Metastatic Liver Carcinoma in the Adrenal Gland (tissue), 2 donors: ENCODE results near the genes DLG3, CXorf65, NONO and TAF1.

DNA sequence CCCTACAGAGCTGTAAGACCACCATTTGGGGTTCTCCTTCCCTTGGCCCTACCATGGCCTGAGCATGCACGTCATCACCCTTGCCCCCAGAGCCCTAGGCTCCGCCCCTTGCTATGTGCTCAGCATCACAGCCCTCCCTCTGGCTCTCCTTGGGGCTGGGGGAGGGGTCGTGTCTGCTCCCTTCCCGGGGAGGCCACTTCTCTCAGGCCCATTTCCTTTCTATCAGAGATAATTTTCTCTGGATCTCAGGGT lies 55.8 kb downstream of the STARD8 start:
- PRO-cap, 2 experiments = no peak in any of the 2 experiments

DNA sequence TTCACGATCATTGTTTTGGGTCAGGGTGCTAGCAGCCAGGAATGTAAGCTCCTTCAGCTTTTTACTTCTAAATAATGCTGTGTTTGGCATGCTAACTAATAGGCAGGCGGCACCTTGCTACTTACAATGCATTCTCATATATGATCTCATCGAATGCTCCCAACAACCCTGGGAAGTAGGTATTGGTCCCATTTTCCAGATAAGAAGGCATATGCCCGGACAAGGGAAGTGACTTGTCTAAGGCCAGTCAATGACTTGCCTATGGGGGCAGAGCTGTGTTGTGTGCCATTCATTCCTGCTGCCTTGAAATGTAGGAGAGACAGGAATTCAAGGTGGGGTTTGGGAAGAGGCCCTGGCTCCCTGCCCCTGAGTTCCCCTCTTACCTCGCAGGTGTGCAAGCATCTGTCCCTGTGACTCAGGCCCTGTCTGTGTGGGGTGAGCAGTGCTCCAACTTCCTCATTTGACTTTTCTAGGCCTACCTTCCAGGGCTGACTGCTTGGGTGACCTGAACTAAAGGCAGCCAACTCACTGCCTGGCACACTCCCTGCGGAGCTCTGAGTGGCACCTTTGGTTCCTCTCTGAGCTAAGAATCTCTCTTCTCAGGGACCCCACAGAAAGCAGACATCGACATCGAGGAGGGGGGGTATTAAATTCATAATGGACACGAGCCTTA lies 5.0 kb downstream of the EFNB1 start:
- PRO-cap, 2 experiments = no peak in any of the 2 experiments

DNA sequence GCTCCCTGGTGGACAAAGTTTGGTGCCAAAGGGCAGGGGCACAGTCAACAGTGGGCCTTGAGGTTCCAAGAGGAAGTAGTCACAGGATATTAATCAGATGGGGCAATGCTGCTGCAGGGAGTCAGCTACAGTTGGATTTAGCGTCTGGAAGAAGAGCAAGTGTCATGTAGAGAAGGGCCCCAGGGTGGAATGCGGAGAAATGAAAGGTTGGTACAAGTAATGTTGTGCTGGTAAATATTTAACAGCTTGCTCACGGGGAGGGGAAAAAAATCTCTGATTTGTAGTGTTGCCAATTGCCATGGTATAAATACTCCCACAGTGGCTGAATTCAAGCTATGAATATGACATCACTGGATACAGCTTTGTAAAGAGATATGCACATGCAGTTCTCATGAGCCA lies 139.3 kb downstream of the PJA1 start:
- PRO-cap, 2 experiments = no peak in any of the 2 experiments

DNA sequence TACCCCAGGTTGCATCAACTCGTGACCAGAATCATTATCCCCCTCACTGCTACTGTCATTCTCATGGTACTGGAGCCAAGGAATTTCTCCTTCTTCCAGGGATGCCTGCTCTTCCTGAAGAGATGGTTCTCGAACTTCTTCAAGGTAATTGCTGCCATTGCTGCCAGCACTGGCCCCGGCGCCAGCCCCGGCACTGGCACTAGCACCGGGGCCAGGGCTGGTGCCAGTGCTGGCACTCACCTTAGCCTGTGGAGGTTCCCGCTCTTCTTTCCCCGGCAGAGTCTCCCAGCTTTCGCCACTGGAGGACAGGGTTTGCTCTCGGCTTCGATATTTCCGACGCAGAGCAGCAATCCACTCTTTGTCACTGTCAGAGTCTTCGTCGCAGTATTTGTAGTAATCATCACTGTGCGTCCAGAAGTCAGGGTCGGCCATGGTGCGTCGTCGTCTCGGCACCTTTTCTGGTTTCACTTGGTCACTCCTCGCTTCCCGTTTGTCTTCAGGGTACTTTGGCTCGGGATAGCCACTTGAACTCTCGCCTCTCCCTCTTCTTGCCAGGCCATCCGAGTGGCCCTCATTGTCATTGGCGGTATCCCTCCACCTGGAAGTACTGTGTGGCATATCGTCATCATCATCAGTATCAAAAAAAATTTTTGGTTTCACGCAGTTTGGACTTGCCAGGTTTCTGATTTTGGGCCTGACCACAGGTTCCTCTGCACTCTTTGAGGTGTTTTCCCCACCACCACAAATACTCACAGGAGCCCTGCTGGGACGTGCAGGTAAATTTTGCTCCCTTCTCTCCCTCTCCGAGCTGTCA lies 3.3 kb downstream of the PJA1 start:
- PRO-cap, 2 experiments = no peak in any of the 2 experiments

GRCh38 chrX:69189857-69190490 lies 24.7 kb upstream of the PJA1 start:
- PRO-cap, 2 experiments = no peak in any of the 2 experiments

- PRO-cap, 2 experiments = no peak in any of the 2 experiments
Measured at GRCh38 chrX:69262191-69262414, 96.8 kb upstream of the PJA1 start.

DNA sequence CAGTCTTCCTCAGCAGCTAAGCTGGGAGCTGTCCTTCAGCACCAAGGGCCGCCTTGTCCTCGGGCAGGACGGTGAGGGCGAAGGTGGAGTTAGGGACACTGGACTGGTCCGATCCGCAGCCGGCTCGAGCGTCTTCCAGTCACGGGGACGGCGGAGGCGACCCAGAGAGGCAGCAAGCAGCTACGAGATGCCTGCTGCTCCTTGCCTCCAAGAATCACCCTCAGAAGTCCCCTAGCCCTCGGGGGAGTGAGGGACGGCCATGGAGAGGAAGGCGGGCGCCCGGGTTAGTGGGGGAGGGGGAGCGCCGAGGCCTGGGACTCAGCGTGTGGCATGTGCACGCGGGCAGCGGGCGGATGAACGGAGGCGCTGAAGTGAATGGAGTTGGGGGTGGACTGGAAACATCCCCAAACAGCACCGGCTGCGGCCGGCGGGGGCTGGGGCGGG lies 264 bp upstream of the NALF2 start:
- PRO-cap, 2 experiments = no peak in any of the 2 experiments

GRCh38 chrX:69506329-69506741 lies 2.2 kb downstream of the NALF2 start:
- PRO-cap, 2 experiments = no peak in any of the 2 experiments

- PRO-cap, 2 experiments = peak in 1 of 2 experiments; most common plus-strand start chrX:70435458 (in 1); most common minus-strand start chrX:70435214 (in 1)
Measured at GRCh38 chrX:70434979-70435611, 9.5 kb upstream of the DLG3 start.

GRCh38 chrX:70444632-70445105 lies at the start of gene DLG3:
DLG3 (plus strand) TSS chrX:70444835.
- PRO-cap, 2 experiments = no peak in any of the 2 experiments

- PRO-cap, 2 experiments = no peak in any of the 2 experiments
Measured at GRCh38 chrX:70999872-71000484, 68.2 kb downstream of the SNX12 start.

GRCh38 chrX:71020146-71020711 lies 47.9 kb downstream of the SNX12 start:
- PRO-cap, 2 experiments = no peak in any of the 2 experiments

DNA sequence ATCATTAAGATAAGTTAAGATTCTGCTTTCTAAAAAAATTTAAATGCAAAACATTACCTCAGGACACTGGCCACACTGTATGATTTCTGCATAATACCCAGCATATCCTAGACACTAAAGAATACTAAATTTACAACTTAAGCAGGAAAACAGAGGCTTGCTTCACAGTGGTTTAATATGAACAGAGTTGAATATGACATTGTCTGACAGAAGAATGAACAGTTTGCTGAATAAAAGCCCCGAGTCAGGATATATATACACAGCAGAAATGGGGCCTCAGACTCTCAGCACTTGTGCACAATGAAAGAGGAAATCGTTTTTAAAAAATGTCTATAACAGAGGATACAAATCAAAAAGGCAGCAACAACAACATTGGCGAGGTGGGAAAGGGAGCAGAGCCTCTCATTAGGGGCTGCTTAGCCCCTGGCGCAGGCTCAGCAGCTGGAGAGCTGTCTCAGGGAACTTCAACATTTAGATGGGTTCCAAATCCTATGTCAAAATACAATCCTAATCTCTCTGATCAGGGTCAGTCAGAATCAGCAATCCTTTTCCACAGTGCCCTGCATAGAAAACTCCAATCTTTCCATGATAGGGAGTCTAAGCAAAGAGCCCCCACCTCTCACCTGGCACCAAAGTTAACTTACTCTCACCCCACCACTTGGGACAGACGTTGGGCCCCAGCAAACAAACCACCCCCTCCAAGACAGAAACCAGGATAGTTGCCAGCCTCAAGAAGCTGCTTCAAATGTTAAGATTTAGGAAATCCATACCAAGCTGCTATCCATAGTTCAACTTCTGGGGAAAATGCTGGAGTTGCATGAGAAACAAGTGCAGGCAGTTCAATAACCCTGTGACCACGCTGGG lies 8.8 kb downstream of the SNX12 start:
- PRO-cap, 2 experiments = no peak in any of the 2 experiments

DNA sequence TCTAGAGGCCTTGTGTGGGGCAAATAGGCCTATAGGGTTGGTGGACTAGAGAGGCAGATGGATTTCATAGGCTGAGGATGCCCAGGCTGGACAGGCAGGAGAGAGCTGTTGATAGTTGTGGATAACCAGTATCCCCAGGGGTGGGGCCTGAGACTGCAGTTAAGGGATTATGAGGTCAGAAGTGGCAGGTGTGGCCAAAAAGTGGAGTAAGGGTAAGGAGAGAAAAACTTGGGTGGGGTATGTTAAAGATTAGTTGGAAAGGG lies at the start of gene CXorf65:
TSS of gene CXorf65 (minus strand) at position 123 of the 263 bp plus-strand sequence.
- PRO-cap, 2 experiments = no peak in any of the 2 experiments

- PRO-cap, 2 experiments = no peak in any of the 2 experiments
Measured at GRCh38 chrX:71183271-71183754, 38.7 kb downstream of the NLGN3 start.

DNA sequence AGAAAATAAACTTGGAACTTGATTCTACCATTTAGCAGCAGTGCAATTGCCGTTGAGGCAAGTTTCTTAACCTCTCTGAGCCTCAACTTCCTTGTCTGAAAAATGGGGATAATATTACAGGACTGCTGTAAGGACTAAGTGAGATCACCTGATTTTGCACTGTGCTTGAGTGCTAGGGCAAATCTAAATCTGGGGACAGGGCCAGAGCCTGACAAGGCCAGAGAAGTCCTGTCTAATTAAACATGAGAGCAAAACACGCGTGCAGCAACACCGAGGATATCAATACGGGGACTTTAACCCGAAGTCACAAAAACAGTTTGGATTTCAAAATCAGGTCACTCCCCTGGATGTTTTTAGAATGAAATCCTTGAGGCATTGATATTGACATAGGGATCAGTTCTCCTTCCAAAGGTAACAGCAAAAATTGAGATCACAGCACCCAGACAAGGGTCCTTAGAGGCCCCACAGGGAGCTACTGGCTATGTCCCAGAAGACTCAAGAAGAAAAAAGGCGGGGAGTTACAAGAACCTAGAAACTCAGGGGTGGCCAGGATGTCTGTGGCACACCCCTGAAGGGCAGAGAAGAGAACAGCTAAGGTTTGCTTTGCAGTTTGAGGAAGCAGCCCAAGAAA lies 5.6 kb upstream of the GJB1 start:
- PRO-cap, 2 experiments = peak in 1 of 2 experiments; most common plus-strand start position 381 of the sequence (in 1); most common minus-strand start position 284 of the sequence (in 1)

- PRO-cap, 2 experiments = peak in 2 of 2 experiments; most common plus-strand start chrX:71283635 (in 2); most common minus-strand start chrX:71283397 (in 2)
Measured at GRCh38 chrX:71283109-71283779, at the start of gene NONO. NONO (plus strand) TSS chrX:71283635.

- PRO-cap, 2 experiments = no peak in any of the 2 experiments
Measured at GRCh38 chrX:71294208-71294601, 7.3 kb upstream of the ITGB1BP2 start.

DNA sequence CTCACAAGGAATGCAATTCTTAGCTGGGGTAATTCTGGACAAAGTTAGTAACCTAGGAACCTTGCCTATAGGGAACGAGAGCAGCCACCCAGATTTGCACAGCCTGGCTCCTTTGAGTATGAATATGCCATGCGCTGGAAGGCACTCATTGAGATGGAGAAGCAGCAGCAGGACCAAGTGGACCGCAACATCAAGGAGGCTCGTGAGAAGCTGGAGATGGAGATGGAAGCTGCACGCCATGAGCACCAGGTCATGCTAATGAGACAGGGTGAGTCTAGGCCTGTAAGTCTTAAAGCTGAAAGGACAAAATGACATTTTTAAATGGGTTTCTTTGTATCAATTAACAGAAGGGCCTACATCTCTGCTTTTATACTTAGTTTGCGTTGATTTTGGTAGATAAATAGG lies 4.8 kb upstream of the ITGB1BP2 start:
- PRO-cap, 2 experiments = no peak in any of the 2 experiments

DNA sequence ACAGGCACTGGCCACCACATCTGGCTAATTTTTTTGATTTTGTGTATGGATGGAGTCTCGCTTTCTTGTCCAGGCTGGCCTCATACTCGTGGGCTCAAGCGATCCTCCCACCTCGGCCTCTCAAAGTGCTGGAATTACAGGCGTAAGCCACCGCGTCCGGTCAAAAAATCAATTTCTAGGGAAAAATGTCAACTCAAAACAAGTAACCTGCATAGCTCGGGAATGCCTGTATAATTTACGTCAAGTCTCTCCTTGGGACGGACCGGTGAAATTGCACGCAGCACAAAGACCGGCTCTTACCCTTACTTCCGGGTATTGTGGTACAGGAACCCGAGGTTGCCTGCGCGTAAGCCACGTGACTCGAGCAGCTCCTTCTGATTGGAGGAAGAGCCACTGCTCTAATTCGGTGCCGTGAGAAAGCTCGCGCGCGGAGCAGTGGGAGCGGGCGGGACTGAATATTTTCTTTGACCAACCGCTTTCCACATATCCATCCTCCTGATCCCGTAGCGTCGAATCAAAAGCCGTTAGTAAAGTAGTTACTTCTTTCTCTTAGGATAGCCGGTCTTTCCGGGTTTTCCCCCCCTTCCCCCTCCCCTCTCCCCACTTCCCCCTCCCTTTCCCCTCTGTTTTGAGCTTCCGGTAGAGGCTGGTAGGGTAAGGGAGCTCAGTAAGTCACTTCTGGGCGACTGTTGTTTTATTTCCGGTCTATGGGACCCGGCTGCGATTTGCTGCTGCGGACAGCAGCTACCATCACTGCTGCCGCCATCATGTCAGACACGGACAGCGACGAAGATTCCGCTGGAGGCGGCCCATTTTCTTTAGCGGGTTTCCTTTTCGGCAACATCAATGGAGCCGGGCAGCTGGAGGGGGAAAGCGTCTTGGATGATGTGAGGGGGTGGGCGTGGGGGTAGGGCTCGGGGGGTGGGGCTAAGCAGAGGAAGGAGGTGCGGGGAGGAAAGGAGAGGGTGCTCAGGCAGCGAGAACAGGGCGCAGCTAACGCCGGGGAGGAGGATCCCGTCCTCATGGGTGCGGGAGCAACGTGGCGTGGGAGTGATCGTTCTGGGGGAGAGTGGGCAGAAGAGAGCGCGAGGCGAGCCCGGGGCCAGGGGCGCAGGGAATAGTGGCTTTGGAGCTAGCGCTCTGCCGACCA lies at the start of gene TAF1:
TSS of gene TAF1 (plus strand) at position 750 of the 1,150 bp plus-strand sequence.
- PRO-cap, 2 experiments = peak in 2 of 2 experiments; most common plus-strand start position 642 of the sequence (in 2); most common minus-strand start position 298 of the sequence (in 1)